PC-3 (cell line): ENCODE data around the genes STX7, TAAR5 and SLC18B1.

DNA sequence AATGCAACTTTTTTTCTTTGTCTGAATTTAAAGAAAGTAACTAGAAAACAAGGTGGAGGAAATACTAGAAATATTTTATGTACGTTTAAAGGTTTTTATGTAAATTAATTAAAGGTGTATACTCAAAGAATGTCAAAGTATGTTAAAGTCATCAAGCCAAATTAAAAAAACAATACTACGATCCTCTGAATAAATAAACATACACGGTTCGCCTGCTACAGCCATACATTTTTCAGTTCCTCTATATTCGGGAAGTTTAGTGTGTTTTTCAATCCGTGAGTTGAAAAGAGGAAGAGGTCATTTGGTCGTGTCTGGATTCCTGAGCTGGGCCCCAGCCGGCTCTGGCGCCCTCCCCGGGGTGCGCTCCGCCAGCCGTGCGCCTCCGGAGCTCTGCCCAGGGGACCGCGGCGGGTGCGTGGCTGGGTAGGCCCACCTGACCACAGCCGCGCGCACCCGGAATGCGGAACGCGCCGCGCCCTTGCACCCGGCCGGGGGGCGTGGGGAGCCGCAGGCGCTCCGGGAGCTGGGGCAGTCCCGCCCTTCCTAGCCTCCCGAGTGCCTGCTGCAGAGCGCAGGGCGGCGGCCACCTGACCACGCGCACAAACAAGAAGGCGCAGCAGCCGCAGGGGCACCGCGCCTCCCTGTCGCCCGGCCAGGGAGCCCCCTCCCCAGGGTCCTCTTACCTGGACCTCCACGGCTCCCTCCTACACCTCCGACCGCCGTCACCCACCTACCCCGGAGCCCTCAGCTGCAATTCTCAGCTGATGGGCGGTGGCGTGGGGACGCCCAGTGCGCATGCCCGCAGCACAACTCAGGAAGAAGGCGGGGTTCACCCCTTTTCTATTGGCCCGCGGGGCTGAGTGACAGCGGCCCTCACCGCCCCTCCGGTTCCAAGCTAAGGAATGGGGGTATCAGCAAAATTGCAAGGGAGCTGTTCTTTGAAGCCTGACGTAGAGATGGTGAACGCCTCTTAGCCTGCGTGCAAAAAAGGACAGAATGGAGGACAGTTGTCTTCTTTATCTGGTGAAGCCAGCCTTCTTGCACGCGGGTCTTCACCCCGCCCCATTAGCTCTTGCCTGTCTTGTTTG lies at the start of gene STX7:
TSS of gene STX7 (minus strand) at position 793 of the 1,088 bp plus-strand sequence.
- RAMPAGE, long total RNA: no peak

DNA sequence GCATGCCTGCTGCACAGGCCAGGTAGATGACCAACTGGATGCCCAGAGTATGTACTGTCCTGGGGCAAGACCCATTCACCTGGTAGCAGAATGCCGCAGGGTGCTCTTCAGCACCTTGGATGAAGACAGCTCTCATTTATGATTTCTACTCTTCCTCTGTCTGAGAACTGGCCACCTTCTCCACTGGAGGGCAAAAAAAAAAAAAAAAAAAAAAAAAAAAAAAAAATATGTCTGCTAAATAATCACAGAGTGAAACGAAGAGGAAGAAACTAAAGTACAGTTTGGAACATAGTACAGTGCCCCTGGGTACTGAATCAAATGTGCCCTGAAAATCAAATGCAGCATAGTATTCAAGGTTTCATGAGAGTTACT lies at the start of gene TAAR5:
TSS of gene TAAR5 (minus strand) at position 191 of the 372 bp plus-strand sequence.
- RAMPAGE, long total RNA: no peak

DNA sequence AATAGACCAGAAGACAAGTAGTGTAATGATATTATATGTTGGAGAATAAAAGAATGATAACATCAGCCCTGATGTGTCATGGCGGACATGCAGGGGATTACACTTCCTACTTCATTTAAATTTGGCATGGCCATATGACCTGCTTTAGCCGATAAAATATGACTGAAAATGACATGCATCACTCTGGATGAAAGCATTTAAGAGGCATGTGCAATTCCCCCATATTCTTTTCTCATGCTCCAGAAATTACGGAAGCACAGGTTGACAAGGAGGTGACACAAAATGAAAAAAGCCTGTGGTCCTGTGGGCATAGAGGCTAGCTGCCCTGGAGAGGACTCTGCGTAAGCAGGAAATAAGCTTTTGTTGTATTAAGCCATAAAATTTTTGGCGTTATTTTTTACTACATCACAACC lies 13.5 kb upstream of the TAAR1 start:
- RAMPAGE, long total RNA: no peak

- RAMPAGE, long total RNA: no peak
These were observed 25.3 kb upstream of the TAAR1 start for GRCh38 chr6:132684324-132684609.

- RAMPAGE, long total RNA: no peak
These were observed at the start of gene SLC18B1 for GRCh38 chr6:132797920-132798833. TSS of gene SLC18B1 (minus strand) at chr6:132798637.

GRCh38 chr6:133062699-133063297 lies 178.4 kb upstream of the EYA4 start:
- RAMPAGE, long total RNA: no peak

- RAMPAGE, long total RNA: no peak
These were observed 133.0 kb upstream of the TCF21 start for GRCh38 chr6:133755739-133756426.

DNA sequence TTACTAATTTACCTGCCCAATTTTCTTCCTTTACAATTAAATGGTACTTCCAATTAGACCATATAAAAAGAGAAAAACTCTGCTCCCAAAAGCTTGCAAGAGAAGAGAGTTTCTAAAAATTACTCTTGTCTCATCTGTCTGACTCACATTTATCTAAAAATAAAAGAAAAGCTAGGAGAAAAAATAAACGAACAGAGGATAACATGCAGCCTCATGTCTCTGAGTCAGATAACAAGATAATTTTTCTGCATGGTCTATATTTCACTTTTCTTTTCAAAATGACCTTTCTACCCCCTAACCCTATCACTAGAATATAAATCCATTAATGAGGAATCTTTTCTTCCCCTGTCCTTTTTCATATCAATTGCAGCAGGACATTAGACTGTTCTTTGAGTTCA lies 127.2 kb upstream of the TCF21 start:
- RAMPAGE, long total RNA: no peak

- RAMPAGE, long total RNA: no peak
These were observed 6.0 kb downstream of the TCF21 start for GRCh38 chr6:133894866-133895383.

DNA sequence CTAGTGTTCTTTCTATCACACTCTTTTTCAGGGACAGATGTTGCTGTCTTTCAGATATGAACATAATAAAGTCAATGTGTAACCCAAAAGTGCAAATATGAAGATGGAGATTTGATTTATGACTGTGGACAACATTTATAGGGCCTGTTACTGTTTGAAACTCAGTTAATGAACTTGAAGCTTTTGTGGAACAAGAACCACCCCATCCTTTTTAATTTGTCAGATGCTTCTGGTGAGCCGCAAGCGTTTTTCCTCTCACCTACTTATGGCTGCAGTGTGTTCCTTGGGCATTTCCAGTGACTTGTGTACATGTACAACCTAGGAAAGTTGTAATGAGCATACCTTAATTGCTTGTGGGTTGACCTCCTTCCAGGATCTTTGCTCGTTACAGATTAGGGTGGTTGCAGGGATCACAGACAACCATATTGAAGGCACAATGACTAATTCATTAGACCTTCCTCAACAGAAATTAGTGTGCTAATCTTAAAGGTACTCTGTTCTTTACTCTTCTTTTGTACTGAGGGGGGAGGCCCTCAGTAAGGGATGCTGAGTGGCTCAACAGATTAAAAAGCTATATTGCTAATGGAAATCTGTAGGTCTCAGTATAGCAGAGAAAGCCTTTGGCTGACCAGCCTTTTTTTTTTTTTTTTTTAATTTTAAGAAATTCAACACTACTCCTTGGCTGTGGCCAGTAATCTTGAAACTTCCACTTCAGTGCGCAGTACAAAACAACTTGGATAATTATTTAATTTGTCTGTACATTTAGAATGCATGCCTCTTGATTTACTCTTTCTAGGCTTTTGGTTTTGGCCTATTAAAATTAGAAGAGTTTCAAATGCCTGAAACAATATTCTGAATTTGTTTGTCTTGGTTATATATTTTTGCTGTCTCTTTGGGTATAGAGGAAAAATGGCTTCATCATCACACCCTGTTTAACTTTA lies 7.0 kb downstream of the TBPL1 start:
- RAMPAGE, long total RNA: no peak

DNA sequence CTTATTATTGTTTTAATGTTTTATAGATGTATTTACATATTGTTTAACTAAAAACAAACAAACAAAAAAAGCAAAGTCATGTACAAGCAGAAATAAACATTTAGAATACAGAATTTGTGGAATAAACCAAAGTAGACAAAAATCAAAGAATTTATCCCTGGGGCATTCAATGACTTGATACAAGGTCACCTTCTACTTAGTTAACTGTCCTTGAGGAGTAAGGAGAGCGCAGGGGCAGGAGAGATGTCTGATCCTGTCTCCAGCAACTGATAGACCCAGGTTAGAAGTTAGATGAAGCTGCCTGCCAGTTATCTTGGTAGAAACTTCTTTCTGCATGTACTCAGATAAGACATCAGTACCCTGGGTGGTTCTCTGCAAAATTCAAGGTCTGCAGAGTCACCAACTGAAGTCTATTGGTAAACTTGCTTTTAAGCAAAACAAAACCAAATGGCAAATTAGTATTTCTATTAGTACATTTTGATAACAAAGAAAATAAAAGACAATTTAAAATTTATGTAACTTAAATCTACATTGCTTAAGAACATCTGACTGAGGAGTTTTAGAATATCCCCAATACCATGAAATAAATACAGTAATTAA lies 2.7 kb downstream of the SGK1 start:
- RAMPAGE, long total RNA: no peak

- RAMPAGE, long total RNA: no peak
These were observed 27.9 kb upstream of the SGK1 start for GRCh38 chr6:134345689-134346257.

DNA sequence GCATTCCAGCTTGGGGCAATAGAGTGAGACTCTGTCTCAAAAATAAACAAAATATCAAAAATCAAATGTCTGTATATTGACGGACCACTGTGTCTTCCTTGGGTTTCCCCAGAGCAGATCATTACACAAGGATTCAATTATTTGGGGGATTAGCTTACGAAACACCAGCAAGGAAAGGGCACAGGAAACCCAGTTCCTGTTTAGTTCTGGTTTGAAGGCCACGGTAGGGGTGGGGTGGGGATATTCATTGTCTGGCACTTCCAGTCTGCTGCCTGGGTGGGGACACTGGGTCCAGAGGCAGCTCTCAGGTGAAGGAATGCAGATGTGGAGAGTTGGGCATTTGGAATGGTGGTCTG lies 28.5 kb upstream of the SGK1 start:
- RAMPAGE, long total RNA: no peak

DNA sequence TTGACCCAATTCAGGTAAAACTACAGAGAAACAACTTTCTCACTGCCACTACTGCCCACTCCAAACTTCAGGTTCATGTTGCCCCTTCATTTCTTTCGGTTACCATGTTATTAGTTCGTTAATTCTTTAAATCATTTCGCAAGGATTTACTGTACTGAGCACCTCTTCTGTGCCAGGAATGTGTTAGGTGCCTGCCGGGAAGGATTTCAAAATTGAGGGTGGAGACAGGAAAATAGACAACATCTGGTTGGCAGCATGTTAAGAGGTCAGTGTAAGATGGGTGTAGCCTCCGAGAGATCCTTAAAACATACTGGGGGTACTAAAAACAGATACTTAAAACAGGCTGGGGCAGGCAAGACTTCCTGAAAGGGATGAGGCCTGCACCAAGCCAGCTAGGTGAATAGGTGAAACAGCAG lies 177.9 kb upstream of the SGK1 start:
- RAMPAGE, long total RNA: no peak

- RAMPAGE, long total RNA: no peak
These were observed 201.6 kb upstream of the SGK1 start for GRCh38 chr6:134519352-134519987.

GRCh38 chr6:134644174-134644531 lies 305.7 kb downstream of the ALDH8A1 start:
- RAMPAGE, long total RNA: no peak

DNA sequence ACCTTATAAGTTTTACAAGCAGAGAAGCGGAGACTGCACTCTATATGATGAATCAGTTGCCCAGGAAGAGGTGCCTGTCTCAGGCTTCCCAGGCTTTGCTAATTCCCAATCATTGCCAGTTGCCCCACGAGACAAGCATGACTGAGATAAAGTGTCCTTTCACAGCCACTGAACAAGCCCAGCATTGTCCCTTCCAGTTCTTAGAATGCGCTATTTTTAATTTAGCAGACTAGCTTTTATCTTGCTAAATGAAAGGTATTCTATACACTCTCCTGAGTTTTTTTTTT lies 260.7 kb downstream of the ALDH8A1 start:
- RAMPAGE, long total RNA: no peak

DNA sequence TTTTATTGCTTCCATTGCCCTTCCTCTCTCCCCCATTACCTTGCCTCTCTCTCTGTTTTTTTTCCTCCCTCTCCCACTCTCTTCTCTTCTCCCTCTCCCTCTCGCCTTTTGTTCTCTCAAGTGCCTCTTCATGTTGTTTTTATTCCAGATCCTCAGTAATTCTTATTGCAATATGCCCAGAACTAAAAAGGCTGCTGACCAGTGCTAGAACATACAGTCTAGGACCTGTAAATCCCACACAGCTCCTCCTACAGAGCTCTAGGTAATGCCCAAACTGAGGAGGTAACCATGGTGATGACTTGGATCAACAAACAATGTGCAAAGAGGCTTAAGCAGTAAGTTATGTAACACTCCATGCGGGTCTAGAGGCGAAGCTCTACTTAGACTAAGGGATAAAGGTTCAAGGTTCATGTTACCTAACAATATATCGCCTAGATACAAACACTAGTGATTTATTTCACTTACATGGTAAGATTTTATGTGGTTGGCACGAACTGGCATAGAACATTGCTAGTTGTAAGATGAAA lies 242.6 kb downstream of the ALDH8A1 start:
- RAMPAGE, long total RNA: no peak

GRCh38 chr6:134853606-134853959 lies 96.3 kb downstream of the ALDH8A1 start:
- RAMPAGE, long total RNA: no peak

DNA sequence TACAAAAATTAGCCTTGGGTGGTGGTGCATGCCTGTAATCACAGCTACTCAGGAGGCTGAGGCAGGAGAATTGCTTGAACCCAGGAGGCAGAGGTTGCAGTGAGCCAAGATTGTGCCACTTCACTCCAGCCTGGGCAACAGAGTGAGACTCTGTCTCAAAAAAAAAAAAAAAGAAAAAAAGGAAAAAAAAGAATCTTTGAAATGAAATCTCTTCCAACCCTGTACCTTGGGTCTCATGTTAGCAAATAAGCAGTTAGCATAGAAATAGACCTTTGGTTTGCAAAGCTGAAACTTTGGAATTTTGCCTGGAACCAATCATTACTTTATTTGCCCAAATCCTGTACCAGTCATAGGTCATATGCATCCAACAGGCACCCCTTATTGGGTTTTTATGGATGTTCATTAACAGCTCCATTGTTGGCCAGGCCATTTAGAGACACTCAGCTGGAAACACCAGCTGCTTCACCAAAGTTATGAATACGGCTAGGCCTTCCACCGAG lies 53.1 kb downstream of the ALDH8A1 start:
- RAMPAGE, long total RNA: no peak